ENCODE data around the gene FARSA.

DNA sequence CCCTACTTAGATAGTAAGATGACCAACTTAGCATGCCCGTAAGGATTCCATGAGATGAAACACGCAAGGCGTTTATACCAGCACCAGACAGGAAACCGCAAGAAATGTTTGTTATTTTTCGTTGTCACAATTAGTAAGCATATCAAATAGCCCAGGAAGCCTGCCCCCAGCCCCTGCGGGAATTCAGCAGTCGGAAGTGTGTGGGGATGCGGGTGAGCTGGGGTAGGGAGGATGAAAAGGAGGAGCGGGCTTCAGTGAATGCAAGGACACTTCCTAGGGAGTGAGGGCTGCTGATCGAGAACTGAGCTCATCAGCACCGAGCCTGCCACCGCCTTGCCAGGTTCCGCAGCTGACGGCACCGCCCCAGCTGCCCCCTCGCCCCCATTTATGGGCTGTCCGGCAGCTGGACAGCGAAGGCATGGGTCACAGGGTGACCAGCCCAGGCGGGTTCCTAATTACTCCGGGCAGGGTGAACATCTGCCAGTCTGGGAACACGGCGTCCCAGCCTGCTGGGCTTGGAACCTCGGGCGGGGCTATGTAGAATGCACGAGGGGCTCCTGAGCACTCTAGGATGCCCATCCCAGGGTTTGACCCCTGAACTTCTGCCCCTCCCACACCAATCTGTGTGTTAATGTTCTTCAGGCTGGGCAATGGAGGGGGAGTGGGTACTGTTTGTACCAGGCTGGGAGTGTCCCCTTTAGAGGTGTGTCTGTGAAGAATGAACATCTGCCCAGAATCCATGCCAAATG is 1.5 kb upstream of the BEST2 start:
- PRO-cap = no peak

GRCh38 chr19:12777906-12778646 is 2.7 kb upstream of the HOOK2 start:
- PRO-cap = bidirectional peak, plus-strand start at chr19:12778252, minus-strand start at chr19:12778086; unidirectional peak, plus-strand start at chr19:12778483; bidirectional peak, plus-strand start at chr19:12778531, minus-strand start at chr19:12778534

- PRO-cap = no peak
Measured at GRCh38 chr19:12783728-12784438, 7.4 kb upstream of the JUNB start.

DNA sequence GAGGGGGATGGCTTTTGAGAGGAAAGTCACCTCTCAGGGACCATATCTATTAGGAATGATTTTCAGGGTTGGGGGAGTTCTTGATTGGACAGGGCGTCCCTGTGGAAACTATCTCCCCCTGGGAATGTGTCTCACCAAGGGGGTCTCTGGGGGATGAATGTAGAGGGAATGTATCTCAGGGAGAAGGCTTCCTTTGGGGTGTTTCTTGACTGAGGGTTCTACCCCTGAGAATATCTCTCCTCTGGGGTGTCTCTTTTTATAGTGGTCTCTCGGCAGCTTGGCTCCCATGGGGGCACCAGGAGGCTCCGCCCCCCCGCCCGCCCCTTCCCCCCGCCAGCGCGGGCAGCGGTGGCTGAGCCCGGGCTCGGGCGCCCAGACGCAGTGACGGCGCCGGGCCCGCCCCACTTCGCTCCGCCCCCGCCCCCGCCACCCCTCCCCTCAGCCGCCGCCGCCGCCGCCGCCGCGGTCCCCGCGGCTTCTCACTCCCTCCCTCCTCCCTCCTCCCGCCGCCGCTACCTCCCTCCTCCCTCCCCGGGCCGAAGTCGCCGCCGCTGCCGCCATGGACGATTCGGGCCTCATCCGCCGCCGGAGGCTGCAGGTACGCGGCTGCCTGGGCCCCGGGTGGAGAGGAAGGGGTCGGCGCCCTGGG is 846 bp downstream of the RTBDN start:
- PRO-cap = no peak

- PRO-cap = no peak
Measured at GRCh38 chr19:12838816-12839493, 640 bp downstream of the MAST1 start.

DNA sequence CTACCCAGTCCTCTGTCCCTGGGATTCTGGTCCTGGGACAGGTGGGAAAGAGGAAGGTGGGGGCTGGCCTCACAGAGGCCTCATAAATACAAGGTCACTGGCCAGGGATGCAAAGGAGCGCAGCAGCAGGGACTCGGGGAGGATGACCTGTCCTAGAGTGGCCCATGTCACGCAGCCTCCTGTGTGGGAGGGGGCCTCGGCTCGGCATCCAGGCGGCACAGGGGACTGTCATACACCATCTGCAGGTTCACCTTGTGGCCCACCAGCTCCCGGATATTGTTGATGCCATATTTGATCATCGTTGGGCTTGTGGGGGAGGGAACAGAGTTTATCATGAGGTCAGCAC is 3.5 kb upstream of the SYCE2 start:
- PRO-cap = no peak

- PRO-cap = bidirectional peak, plus-strand start at chr19:12933828, minus-strand start at chr19:12933696
Measured at GRCh38 chr19:12932759-12933922, at the start of gene FARSA. FARSA (minus strand) TSS chr19:12933711.

GRCh38 chr19:12933923-12934294 is 398 bp upstream of the FARSA start:
- PRO-cap = no peak

- PRO-cap = no peak
Measured at GRCh38 chr19:12947700-12948441, 2.2 kb downstream of the RAD23A start.

GRCh38 chr19:12996546-12997032 is 1.3 kb downstream of the NFIX start:
- PRO-cap = unidirectional peak, minus-strand start at chr19:12996762

DNA sequence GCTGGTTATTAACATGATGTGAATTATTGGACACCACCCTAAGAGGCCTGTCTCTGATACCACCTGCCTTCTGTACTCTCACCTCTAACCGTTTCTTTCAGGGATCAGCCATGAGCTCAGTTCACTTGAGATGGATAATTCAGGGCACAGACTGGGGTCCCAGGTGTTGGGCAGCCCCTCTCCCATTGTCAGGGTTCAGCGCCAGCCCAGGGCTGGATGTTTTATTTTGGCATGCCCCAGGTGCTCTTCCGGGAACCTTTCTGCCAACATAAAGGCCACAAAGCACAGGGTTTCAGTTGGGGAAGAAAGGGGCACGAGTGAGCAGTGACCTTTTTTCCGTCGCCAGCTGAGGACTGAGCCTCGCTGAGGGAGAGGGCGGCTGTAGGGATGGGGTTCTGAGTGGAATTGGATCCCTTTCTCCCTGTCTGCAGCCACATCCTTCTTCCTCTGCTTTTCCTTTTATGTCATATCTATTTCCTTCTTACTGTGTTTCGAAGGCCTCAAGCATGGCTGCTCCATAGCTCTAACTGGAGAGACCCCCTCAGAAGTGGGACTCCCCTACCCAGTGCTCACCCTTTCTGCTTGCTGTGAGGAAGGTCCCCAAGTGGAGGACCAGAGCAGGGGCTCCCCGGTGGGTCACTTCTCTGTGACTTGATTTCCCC is 26.1 kb downstream of the NFIX start:
- PRO-cap = no peak

DNA sequence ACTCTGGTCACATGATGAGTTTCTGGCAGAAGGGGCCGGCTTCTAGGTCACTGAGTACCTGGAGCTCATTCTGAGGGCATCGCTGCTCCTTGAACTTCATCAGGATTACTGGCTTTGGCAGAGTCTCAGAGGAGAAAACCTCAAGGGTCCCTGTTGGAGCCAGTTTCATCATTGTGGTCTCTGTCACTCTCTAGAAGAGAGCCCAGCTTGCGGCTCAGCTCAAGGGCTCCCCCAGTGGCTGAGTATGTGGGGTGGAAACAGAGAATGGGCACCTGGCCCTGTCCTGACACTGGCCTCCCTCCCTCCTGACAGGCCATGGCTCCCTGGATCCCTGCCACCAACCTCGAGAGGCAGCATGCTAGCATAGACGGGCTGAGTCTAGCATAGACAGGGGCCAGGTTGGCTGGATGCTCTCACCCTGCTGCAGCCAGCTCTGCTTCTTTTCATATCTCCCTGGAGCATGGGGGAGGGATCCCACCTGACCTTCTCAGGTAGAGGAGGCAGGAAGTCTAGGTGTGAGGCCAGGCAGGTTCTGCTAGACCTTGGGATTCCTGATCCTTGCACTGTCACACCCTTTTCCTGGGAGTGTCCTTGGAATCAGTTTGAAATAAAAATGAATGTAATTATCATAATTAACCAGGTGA is 38.9 kb downstream of the NFIX start:
- PRO-cap = no peak

- PRO-cap = no peak
Measured at GRCh38 chr19:13052733-13053583, 49.7 kb downstream of the LYL1 start.

DNA sequence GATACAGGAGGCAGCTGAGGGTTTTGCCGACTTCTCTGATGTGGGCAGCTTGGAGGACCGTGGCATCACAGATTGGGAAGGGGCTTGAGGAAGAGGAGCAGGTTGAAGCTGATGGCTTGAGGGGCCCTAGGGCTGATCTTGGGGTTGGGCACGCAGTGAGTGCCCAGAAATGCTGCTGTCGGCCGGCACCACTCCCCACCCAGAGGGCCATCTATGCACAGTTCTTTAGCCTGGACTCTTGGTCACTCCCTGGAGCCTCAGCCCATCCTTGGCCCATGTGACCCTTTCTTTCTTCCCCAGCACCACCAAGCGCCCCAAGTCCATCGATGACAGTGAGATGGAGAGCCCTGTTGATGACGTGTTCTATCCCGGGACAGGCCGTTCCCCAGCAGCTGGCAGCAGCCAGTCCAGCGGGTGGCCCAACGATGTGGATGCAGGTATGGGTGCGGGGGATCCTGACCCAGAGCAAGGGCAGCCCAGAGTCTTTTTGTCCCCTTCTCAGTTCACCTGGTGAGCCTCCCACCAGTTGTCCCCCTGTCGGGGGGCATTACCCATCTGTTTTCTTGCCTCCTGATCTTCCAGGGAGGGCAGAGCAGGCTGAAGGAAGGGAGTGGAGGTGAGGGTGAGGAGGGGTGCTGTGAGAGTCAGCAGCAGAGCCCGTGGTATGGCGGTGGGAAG is 27.3 kb downstream of the LYL1 start:
- PRO-cap = no peak

- PRO-cap = no peak
Measured at GRCh38 chr19:13096078-13096772, 6.4 kb downstream of the LYL1 start.

GRCh38 chr19:13118661-13119362 is 748 bp downstream of the NACC1 start:
- PRO-cap = no peak

DNA sequence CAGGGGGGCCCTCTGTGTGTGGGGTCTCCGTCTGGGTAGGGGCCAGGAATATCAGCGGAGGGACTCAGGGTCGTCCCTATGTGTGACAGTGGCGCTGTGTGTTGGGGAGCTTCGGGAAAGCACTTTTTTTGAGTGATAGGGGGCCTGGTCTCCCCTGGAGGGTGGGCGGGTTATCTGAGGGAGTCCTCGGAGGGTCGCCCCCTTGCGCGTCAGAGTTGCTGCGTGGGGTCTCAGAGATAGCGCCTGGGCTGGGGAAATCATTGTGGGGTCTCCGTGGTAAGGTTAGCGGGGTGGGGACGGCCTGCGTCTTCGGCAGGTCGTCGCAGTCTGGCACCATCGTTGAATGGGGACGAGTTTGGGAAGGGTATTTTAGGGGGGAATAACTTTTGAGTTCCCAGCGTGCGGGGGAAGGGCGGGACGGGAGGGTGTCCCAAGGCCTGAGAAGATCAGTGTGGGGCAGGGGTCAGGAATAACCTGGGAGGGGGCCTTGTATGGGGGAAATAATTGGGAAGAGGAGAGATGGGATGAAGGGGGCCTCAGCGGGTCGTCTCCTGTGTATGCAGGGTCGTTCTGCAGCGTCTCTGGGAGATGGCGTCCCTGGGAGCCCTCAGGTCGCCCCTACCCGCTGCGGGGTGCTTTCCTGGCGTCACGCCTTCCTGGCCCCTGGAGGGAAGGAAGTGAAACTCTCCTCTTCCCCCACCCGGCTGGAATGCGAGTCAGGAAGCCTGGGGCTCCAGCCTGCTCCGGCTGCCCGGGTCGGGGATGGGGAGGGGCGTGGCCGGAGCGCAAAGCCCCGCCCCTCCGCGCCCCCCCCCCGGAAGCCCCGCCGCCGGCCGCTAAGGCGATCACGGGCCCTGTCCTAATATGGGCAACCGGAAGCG is 1.0 kb downstream of the IER2 start:
- PRO-cap = unidirectional peak, minus-strand start at position 329 of the sequence; bidirectional peak, plus-strand start outside the sequence, minus-strand start at position 706 of the sequence

DNA sequence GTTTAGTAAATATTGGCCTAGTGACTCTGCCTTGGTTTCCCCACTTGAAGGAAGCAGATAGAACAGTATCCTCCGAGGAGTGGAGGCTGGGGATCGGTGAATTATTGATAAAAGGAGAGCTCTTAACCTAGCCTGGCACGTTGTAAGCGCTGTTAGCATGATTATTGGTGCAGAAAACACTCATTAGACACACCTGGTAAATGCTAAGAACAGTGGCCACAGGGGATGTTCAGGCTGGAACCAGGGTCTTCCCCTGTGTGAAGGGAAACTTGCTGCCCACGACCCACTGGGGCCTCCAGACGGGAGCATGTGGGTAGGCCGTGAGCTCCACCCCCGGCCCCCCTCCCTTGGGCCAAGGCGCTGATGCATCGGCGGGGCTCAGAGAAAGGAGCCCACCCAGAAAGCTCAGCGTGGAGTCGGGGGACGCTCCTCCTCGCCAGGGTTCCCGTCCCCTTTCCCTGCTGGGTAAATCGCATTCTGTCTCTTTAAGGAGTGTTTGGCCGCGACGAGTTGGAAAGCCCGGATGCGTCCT is 2.3 kb downstream of the IER2 start:
- PRO-cap = bidirectional peak, plus-strand start outside the sequence, minus-strand start at position 460 of the sequence

DNA sequence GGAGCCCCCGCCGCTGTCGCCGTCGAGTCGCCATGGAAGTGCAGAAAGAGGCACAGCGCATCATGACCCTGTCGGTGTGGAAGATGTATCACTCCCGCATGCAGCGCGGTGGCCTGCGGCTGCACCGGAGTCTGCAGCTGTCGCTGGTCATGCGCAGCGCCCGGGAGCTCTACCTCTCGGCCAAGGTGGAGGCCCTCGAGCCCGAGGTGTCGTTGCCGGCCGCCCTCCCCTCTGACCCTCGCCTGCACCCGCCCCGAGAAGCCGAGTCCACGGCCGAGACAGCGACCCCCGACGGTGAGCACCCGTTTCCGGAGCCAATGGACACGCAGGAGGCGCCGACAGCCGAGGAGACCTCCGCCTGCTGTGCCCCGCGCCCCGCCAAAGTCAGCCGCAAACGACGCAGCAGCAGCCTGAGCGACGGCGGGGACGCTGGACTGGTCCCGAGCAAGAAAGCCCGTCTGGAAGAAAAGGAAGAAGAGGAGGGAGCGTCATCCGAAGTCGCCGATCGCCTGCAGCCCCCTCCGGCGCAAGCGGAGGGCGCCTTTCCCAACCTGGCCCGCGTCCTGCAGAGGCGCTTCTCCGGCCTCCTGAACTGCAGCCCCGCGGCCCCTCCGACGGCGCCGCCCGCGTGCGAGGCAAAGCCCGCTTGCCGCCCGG is 3.1 kb downstream of the IER2 start:
- PRO-cap = no peak

DNA sequence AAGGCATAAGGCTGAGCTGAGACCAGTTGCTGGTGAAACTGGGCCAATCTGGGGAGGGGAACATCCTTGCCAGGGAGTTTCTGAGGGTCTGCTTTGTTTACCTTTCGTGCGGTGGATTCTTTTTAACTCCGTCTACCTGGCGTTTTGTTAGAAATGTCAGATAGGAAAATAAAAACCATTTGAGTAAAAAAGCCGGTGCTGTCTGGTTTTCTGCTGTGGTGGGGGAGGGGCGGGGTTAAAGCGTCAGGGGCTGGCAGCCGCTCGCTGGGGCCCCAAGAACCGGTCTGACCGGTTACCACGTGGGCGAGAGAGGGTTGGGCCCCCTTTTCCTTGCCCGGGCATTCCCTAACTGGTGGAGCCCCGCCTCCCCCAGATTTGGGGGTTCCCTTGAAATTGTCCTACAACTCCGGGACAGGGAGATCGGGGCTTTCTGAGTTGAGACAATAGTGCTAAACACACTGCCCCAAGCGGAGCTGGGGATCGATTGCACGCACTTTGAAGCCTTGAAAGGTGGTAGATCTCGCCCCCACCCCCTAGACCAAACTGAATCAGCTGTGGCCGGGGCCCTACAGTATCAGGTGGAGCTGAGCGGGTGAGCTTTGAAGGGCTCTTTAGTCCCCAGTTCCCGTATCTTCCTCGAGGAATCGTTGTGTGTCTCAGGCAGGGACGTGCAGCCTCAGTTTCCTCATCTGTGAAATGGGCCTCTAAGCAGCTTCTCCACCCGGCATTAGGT is 4.7 kb downstream of the IER2 start:
- PRO-cap = bidirectional peak, plus-strand start at position 469 of the sequence, minus-strand start at position 286 of the sequence